ENCODE data around the genes HOXB4 and IGF2BP1.

GRCh38 chr17:48498002-48498680 is 32.7 kb downstream of the HOXB1 start:
- PRO-cap: no peak

- PRO-cap: no peak
Measured at GRCh38 chr17:48510969-48511548, 19.8 kb downstream of the HOXB1 start.

GRCh38 chr17:48550896-48551359 is 6.0 kb upstream of the HOXB2 start:
- PRO-cap: no peak

DNA sequence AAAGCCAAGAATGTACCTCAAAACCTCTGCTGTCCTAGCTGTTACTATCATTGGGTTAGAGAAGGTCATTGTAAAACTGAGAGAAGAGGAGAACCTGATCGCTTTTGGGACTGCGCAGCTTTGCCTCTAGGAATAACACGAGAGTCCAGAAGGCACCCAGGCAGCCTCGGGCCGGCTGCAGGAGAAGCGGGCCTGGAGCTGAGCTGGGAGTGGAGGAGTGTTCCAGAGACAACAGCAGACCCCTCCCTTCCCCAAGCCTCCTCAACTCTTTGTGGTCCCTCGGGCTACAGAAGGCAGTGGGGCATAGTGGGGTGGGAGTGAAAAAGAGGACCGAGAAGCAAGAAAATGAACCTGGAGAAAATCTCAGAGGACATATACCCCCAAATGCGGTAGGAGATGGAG is 13.1 kb upstream of the HOXB2 start:
- PRO-cap: no peak

DNA sequence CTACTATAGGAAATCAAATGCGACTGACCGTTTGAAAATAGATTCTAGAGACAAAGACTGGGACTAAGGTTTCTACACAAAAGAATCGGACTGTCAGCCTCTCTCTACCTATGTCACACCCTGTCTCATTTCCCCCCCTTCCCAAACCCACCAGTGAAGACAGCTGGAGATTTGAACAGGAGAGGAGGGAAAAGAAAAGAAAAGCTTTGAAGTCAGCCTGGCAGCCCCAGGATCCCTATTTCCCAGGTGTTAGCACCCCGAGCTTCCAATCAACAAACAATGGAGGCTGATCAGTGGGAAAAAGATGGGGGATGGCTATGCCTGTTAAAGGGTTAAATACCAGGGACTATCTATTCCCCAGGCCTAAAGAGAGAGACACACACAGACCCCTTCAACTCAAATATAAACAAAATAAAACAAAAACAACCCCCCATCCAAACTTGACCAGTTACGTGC is 8.2 kb downstream of the HOXB4 start:
- PRO-cap: no peak

- PRO-cap: no peak
Measured at GRCh38 chr17:48578055-48579169, at the start of gene HOXB4. TSS of gene HOXB4 (minus strand) at chr17:48578350.

GRCh38 chr17:48587421-48588204 is 2.4 kb downstream of the HOXB3 start:
- PRO-cap: no peak

- PRO-cap: no peak
Measured at GRCh38 chr17:48588407-48589148, 1.5 kb downstream of the HOXB3 start.

DNA sequence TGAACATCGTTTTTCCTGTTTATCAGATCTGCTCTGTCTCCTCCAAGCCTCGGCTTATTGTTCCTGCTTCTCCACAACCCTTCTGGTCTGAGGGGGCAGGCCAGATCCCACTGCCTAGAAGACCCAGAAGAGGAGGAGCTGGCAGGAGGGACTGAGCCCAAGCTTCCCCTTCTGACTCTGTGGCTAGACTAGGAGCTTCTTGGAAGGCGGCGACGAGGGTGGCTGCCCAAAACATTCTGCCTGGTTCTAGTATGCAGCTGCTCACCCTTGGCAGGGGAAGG is 5.2 kb upstream of the HOXB5 start:
- PRO-cap: no peak

DNA sequence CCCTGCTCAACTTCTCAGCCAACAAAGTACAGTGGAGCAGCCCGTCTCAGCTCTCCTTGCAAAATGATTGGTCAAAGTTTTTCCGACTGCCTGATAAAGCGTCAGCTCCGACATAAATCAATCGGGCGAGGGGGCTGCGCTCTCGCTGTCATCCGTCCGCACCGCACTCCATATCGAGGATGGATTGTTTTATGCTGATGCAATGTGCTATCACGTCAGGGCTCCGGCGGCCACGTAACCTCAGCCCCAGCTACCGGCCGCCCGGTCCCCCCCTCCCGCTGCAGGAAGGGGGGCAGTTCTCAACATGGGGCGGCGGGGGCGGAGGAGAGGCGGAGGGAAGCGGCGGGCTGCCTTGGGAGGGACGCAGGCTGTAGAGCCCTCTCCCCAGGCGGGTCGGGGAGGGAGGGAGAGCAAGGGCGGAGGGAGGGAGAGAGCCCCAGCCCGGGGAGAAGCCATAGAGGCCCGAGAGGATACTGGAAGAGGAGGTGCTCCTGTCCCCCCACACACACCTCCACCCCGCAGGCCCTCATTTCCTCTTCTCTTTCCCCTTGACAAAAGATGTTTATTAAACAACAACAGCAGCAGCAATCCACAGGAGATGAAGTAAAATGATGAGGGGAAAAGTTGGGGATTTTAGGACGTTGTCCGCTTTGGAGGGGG is 381 bp upstream of the HOXB9 start:
- PRO-cap: no peak

GRCh38 chr17:48630789-48631921 is 5.0 kb upstream of the HOXB9 start:
- PRO-cap: no peak

GRCh38 chr17:48636294-48636999 is 10.3 kb upstream of the HOXB9 start:
- PRO-cap: no peak

- PRO-cap: no peak
Measured at GRCh38 chr17:48643256-48643716, 17.1 kb upstream of the HOXB9 start.

GRCh38 chr17:48718255-48719420 is 3.7 kb downstream of the PRAC1 start:
- PRO-cap: no peak

DNA sequence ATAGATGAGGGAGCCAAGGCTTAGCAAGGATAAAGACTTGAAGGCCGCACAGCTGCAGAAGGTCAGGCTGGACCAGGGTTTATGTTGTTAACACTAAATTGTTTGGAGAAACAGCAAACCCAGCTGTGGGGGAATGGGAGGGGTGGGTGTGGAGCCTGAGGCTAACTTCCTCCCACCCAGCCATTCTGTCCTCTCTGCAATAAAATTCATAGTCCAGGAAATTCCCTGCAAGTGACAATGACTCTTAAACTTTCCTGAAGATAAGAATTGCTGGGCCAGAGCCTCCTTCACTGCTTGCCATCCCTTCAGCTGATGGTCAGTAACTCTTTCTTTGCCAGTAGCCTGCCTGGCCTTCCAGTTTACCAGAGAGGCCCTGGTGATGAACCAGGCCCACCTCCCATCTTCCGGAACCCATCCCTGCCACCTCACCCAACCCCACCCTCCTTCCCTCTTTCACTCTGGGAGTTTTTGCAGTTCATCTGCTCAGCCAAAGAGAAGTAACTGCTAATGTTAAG is 19.3 kb upstream of the ATP5MC1 start:
- PRO-cap: no peak

DNA sequence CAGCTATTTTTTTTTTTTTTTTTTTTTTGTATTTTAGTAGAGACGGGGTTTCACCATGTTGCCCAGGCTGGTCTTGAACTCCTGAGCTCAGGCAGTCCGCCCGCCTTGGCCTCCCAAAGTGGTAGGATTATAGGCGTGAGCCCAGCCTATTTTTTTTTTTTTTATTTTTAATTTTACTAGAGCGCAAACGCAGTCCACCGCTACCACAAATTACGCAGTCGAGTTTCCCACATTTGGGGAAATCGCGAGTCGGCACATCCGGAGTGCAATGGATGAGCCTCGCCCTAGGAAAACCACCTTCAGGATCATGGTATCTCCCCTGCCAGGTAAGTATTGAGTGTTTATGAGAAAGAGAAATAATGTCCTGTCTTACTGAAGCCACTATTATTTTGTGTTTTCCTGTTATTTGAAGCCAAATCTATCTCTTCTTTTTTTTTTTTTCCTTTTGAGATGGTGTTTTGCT is 4.6 kb upstream of the SNF8 start:
- PRO-cap: no peak

DNA sequence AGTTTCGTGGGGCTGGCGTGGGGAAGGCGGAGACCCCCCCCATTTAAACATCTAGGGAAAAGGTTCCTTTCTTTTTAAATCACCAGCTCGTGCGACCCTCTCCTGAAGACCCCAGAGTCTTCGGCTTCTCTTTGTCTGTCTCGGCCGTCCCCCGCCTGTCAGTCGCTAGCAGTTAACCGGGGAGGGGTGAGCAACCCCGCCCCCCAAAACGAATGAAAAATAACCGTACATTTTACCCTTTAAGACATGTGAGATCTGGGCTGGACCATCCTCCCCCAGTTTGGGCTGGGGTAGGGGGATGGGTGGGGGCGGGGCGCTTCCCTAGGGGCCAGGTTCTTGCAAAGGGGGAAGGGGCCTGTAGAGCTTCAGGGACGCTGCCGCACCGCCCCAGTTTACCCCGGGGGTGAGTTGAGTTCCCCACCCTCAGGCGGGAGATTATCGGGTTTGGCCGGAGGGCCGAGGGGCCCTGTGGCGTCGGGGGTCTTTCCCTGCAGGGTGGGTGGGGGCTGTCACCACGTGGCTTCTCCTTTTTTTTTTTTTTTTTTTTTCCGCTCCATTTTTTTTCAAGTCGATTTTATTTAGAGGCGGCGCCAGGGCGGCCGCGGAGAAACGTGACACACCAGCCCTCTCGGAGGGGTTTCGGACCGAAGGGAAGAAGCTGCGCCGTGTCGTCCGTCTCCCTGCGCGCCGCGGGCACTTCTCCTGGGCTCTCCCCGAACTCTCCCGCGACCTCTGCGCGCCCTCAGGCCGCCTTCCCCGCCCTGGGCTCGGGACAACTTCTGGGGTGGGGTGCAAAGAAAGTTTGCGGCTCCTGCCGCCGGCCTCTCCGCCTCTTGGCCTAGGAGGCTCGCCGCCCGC is at the start of gene IGF2BP1:
TSS of gene IGF2BP1 (plus strand) at position 550 of the 858 bp plus-strand sequence.
- PRO-cap: no peak

GRCh38 chr17:48998490-48998946 is 1.3 kb downstream of the IGF2BP1 start:
- PRO-cap: no peak

GRCh38 chr17:49117583-49118319 is 14.8 kb upstream of the B4GALNT2 start:
- PRO-cap: no peak

DNA sequence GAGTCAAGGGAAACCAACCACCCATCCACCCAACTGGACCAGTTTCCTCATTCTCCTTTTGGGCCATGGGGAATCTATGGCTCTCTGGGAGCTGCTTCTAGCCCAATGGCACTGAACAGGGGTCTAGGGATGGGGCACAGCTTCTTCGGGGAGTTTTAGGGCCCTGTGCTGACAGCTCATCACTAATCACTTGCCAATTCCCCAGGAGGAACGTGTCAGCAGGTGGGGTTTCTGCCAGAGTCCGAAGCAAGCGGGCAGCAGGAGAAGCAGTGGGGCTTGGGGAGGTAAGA is 5.2 kb downstream of the PHOSPHO1 start:
- PRO-cap: no peak